ENCODE results near the gene PPP3R1.

- PRO-cap: no peak
- CAGE, long polyA plus RNA: no peak
Observed at GRCh38 chr2:65165479-65166047, 35.7 kb upstream of the RAB1A start.

DNA sequence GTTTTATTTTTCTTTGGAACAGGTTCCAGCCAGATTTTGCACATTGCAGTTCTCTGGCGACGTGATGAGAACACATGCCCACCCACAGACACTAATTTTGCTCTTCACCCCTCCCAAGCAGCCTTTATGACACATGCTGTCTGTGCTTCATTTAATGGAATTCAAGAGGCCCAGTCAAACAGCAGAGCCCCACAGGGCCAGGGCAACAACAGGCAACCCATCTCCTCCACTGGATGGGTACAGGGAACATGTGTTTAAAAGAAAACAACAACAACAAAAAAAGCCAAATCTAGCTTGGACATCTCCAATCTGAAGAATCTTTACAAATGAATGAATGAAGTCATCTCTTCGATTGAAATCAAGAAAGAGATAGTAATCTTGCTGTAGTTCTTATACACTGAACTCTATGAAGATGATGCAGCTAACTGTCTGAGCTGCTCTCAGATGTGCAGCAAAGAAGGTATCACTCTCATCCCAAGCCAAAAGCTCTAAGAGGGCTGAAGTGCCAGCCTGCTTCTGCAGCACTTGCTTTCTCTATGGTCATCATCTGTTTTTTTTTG lies 70.6 kb downstream of the SPRED2 start:
- PRO-cap: no peak
- CAGE, long polyA plus RNA: no peak

GRCh38 chr2:66445637-66445825 lies 10.6 kb downstream of the MEIS1 start:
- PRO-cap: no peak
- CAGE, long polyA plus RNA: no peak

DNA sequence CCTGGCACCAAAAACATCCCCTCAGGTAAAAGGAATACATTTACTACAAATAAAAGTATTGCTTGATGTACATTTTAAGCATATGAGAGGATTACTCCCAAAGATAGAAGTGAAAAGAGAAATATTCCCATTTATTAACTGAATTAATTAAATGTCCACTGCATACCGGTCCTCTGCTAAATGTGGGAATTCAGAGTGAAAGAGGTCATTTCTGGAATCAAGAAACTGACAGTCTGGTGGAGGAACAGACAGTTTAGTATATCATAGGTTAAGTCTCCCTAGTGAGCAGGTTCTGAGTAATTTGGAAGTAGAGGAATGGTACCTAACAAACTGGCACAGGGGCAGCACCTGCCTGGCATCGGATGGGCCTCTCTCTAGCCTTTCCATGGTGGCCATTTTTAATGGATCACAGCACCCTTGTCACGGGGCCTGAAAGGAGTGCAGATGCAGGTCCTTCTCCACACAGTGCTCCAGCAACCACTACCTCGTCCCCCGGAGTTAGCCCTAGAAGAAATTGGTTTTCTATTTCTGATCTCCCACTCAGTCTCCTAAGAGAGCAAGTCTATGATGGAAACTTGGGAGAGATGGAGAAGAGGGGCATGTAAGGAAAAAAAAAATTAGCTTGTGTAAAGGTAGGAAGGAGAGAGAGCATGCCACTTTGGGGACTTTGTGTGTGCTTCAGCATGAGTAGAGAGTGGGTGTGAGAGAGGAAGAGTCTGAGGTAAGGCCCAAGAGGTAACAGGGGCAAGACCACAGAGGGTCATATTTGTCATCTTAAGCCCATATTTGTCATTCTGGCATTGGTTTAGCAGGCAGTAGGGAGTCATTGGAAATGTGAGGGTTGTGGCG lies 41.6 kb downstream of the MEIS1 start:
- PRO-cap: no peak
- CAGE, long polyA plus RNA: no peak

DNA sequence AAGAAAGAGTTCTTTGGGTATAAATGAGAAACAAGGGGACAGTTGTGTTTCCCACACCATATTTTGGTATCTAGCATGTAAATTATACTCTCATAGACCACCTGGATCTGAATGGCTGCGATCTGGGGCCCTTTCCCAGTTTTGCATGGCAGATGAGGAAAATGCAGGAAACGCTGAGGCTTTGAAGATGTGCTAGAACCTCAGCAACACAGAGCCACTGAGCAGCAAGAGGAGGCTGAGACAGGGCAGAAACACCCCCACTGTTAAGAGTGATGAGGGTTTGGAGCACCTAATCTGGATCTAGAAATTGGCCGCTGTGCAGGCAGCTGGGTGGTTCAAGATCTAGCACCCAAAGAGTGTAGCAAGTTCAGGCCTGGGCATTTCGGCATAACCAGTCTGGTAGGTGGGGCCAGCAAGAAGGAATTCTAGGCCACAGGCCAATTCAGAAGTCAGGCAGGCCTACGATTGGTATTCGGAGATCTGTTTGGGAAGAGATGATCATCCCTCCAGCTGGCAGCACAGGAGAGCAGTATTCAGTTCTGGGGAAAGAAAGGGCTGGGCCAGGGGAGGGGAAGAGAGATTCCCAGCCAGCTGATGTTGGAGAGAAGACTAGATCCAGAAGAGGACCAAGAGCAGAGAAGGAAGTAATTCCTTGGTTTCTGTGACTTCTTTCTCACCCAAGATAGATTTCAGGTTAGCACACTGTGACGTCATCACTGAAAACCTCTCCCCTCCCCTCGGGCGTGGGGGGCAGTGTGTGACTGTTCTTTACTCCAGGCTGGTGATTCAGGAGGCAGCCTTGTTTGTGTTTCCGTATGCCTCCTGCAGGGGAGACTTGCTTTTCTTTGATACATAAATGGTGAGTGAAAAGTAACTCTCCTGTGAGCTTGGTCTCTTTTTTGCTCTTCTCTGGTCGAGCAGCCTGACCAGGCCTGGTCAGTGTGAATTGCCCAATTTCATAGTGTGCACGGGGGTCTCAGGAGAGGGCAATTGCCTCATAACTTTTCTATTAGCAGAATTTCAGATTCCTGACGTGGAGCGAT lies 60.9 kb downstream of the MEIS1 start:
- PRO-cap: no peak
- CAGE, long polyA plus RNA: no peak

GRCh38 chr2:66555528-66556240 lies 120.8 kb downstream of the MEIS1 start:
- PRO-cap: no peak
- CAGE, long polyA plus RNA: no peak

DNA sequence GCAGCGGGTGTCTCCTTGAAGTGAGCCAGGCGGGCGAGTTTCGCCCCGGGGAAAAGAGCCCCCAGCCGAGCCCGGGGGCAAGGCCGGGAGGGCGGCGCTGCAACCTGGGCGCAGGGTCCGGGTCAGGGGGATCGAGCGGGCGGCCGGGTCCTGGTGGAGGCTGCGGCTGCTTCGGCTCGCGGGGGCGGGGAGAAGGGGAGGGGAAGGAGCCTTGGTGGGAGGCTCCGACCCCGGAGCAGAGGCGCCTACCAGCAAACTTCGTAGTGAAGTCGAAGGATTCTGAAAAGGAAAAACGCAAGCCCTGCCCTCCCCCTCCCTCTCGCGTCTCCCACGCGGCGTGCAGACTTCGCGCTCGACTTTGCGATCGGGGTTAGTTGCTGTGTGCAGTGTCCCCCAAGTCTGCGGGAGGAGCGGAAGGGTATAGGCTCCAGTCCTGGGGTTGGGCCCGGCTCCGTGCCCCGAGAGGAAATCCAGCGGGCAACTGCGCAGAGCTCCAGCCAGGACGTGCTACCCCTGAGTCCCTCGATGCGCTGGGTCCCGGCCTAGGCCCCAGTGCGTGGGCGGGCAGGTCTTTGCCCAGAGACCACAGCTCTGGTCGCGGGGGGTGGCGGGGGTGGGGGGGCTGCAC lies 140.9 kb downstream of the MEIS1 start:
- PRO-cap: no peak
- CAGE, long polyA plus RNA: no peak

GRCh38 chr2:66693058-66693654 lies 258.2 kb downstream of the MEIS1 start:
- PRO-cap: no peak
- CAGE, long polyA plus RNA: no peak

GRCh38 chr2:67055892-67056355 lies 341.2 kb upstream of the ETAA1 start:
- PRO-cap: no peak
- CAGE, long polyA plus RNA: no peak

GRCh38 chr2:67331401-67332210 lies 65.5 kb upstream of the ETAA1 start:
- PRO-cap: no peak
- CAGE, long polyA plus RNA: no peak

GRCh38 chr2:67397839-67398431 lies 802 bp downstream of the ETAA1 start:
- PRO-cap: no peak
- CAGE, long polyA plus RNA: no peak

- PRO-cap: no peak
- CAGE, long polyA plus RNA: no peak
Observed at GRCh38 chr2:67561352-67562140, 164.4 kb downstream of the ETAA1 start.

- PRO-cap: no peak
- CAGE, long polyA plus RNA: no peak
Observed at GRCh38 chr2:67666142-67666452, 269.0 kb downstream of the ETAA1 start.

DNA sequence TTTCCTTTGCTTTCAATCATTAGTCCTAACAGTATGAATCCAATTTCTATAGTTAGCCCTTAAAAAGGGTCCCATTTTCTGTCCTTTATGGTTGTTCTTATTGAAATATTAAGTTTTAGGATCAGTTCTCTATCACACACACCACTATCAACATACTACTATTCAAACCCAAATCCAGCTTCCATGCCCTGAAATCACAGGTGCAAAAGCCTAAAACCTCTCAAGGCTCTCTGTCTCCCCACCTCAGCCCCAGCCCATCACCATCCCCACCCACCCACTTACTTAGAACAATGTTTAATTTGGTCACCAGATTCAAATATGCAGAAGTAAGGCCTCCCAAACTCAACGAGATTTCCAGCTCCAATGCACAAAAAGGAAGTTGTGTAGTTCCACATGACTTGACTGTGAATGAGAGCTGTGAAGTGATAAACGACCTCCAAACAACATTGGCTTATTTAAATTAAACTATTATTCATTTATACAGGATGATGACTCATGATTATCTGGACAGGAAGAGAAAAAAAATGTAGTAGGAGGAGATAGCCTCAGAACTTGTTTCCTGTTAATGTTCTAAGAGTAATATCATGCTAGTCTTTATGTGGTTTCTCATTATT lies 237.5 kb downstream of the C1D start:
- PRO-cap: no peak
- CAGE, long polyA plus RNA: no peak

DNA sequence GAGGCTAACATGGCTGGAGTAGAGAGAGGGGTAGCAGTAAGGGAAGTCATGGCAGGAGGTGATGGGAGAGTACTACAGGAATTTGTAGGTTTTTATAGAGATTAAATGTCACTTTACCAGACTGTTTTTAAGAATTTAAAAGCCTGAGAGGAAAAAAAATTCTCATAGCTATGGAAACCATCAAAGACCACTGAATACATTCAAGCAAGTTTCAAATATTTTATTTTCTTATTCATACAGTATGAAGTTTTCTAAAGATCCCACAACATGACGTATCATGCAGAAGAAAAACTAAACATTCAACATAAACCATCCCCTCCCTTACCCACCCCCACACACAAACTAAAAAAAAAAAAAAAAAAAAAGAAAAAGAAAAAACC lies 21.0 kb downstream of the PNO1 start:
- PRO-cap: no peak
- CAGE, long polyA plus RNA: no peak

- PRO-cap: bidirectional peak, plus-strand start at chr2:68252861, minus-strand start at chr2:68252525
- CAGE, long polyA plus RNA: start-site peak on the minus strand at chr2:68252465-68252674, 23 and 22 reads in 2 replicates; start-site peak on the plus strand at chr2:68252850-68252921, 8 and 8 reads in 2 replicates
Observed at GRCh38 chr2:68252305-68252939, at the start of gene PPP3R1. Gene PPP3R1, minus strand, starts transcription at chr2:68252532.

DNA sequence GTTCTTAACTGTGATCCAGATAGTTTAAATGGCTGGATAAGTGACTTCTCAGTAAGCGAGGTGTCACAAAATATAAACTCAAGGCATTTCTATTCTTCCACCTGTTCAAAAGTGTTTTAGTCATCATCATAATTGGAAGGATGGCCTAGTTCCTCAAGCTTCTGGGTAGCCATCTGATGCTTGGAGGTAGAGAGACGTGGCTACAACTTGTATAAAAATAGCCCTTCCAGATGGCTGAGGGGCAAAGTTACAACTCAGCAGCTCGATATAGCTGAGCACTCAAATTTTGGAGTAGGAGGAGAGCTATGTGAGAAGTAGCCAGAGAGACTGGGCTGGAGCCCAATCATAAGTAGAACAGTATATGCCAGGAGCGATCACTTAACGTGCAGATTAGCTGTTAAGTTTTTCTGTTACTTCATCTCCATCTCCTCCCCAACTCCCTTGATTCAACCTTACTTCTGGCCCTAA lies 28.9 kb downstream of the CNRIP1 start:
- PRO-cap: no peak
- CAGE, long polyA plus RNA: no peak

- PRO-cap: no peak
- CAGE, long polyA plus RNA: no peak
Observed at GRCh38 chr2:68320025-68320379, 253 bp upstream of the CNRIP1 start.

- PRO-cap: unidirectional peak, minus-strand start at chr2:68366404
- CAGE, long polyA plus RNA: no peak
Observed at GRCh38 chr2:68366046-68366699, 1.1 kb downstream of the PLEK start.

DNA sequence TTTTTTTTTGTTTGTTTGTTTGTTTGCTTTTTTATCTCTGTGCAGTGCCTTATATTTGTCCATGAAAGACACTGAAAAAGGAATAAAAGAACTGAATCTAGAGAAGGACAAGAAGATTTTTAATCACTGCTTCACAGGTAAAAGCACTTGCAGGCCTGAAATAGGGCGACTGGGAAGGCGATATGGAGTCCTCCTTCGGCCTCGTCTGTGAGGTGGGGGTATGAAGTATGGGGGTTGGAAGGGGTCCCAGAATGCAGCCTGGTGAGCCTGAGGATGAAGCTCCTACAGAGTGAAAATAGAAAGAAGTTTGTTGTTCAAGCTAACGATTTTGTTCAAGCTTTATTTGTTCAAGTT lies 17.4 kb downstream of the PLEK start:
- PRO-cap: no peak
- CAGE, long polyA plus RNA: no peak